Measurements from ENCODE around the genes MEX3A and RHBG.

- PRO-cap, result no peak
- RAMPAGE, long total RNA, 4 experiments, result no peak in any of the 4 experiments
Measured at GRCh38 chr1:155904224-155904631, 6.9 kb downstream of the RIT1 start.

- PRO-cap, result no peak
- RAMPAGE, long total RNA, 4 experiments, result no peak in any of the 4 experiments
Measured at GRCh38 chr1:155932111-155932669, 2.0 kb downstream of the KHDC4 start.

GRCh38 chr1:155943174-155943860 lies 1.9 kb downstream of the RXFP4 start:
- PRO-cap, result no peak
- RAMPAGE, long total RNA, 4 experiments, result no peak in any of the 4 experiments

GRCh38 chr1:155946960-155947842 lies 5.8 kb downstream of the RXFP4 start:
- PRO-cap, result no peak
- RAMPAGE, long total RNA, 4 experiments, result no peak in any of the 4 experiments

GRCh38 chr1:155950868-155951549 lies 9.6 kb downstream of the RXFP4 start:
- PRO-cap, result no peak
- RAMPAGE, long total RNA, 4 experiments, result no peak in any of the 4 experiments

- PRO-cap, result no peak
- RAMPAGE, long total RNA, 4 experiments, result no peak in any of the 4 experiments
Measured at GRCh38 chr1:155968515-155968879, 9.8 kb downstream of the ARHGEF2 start.

GRCh38 chr1:156002244-156002949 lies 18.4 kb downstream of the SSR2 start:
- PRO-cap, result no peak
- RAMPAGE, long total RNA, 4 experiments, result no peak in any of the 4 experiments

GRCh38 chr1:156011192-156011445 lies 9.6 kb downstream of the SSR2 start:
- PRO-cap, result no peak
- RAMPAGE, long total RNA, 4 experiments, result no peak in any of the 4 experiments

DNA sequence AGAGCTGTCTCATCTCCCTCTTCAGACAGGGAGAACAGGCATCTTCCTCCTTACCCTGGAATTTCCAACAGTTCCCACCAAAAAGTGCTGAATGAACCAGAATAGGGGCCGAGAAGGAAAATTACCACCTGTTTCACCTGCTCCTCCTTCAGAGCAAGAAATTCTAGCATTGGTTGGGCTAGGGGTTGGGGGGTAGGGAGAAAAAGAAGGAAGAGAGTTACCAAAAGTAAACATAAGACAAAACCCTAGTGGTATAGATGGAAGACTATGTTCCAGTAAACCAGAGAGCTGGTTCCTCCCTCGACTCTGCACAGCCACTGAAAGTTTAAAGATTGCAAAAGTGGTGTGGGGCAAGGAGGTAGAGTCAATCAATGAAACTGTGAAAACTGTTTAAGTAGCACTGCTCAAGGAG lies 15.6 kb upstream of the SSR2 start:
- PRO-cap, result no peak
- RAMPAGE, long total RNA, 4 experiments, result no peak in any of the 4 experiments

DNA sequence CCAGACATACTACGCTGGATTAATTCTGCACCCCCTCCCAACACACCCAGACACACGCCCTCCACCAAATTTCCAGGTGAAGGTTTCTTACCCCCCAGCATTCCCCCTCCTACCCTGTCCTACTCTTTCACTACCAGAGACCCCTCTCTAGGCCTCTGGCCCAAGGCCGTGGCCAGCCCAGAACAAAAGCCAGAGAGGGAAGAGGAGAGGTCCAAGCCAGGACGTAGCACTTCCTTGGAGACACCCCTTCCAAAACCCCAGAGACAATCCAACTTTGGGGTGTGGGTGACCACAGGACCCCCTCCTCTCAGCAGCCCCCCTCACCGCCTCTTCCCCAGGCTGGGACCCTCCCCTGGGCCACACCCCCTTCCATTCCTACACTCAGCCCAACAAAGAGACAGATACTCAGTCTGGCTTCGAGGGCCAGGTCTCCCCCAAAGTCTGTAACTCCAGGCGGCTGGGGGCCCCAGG lies 1.6 kb downstream of the MEX3A start:
- PRO-cap, result no peak
- RAMPAGE, long total RNA, 4 experiments, result no peak in any of the 4 experiments

- PRO-cap, result unidirectional peak, minus-strand start at chr1:156082465; bidirectional peak, plus-strand start at chr1:156082946, minus-strand start at chr1:156082908
- RAMPAGE, long total RNA, 4 experiments, result no peak in any of the 4 experiments
Measured at GRCh38 chr1:156082331-156083032, at the start of gene MEX3A. Gene MEX3A (minus strand): TSS chr1:156082465.

DNA sequence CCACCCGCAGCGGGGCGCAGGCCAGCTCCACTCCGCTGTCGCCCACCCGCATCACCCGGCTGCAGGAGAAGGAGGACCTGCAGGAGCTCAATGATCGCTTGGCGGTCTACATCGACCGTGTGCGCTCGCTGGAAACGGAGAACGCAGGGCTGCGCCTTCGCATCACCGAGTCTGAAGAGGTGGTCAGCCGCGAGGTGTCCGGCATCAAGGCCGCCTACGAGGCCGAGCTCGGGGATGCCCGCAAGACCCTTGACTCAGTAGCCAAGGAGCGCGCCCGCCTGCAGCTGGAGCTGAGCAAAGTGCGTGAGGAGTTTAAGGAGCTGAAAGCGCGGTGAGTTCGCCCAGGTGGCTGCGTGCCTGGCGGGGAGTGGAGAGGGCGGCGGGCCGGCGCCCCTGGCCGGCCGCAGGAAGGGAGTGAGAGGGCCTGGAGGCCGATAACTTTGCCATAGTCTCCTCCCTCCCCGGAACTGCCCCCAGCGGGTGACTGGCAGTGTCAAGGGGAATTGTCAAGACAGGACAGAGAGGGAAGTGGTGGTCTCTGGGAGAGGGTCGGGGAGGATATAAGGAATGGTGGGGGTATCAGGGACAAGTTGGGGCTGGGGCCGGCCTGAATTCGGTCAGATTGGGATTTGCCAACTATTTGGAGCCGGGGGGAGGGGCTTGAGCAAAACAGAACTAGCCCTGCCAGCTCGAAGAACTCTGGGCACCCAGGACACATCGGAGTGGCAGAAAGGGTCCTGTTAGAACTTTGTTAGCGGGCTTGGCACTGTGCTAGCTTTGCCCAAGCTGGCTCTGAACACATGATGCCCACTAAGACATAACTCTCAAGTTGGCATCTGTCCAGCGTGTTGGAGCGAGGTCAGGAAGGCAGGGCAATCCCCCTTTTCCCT lies 678 bp downstream of the LMNA start:
- PRO-cap, result bidirectional peak, plus-strand start at position 519 of the sequence, minus-strand start at position 416 of the sequence
- RAMPAGE, long total RNA, 4 experiments, result start-site peak on the plus strand in 2 of 4 experiments, centred at positions 55 to 210 of the sequence, 47 to 181 reads per replicate

DNA sequence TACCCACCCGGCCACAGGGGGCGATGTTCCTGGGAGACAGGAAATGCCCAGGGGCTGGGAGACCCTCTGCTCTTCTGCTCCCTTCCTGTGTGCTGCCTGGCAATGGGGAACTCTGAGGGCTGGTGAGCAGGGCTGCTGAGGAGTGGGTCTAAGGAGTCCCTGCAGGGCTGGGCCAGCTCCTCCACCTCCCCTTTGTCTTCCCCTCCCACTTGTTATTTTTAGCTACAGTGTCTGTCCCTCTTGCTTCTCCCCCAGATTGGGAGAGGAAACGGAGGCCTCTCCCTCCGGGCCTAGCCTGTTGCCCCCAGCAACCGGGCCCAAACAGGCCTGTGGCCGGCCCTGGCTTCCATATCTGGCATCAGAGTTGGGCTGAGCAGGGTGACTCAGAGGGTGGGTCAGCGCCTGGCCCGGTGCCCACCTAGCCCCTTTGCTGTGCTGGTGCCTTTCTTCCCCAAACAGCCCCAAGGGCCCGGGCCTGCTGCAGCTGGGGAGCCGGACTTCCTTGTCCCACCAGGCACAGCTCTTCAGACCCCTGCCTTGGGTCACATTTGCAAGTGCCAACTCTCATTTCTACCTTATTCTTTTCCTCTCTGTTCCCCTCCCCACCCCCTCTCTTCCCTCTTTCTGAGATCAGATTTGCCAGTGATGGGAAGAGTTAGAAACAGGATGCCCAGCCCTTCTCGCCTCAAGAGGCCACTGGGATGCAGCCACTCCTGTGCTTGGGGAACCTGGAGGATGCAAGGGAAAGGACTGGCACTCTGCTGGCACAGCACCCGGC lies 11.8 kb downstream of the LMNA start:
- PRO-cap, result bidirectional peak, plus-strand start at position 254 of the sequence, minus-strand start at position 114 of the sequence
- RAMPAGE, long total RNA, 4 experiments, result no peak in any of the 4 experiments

DNA sequence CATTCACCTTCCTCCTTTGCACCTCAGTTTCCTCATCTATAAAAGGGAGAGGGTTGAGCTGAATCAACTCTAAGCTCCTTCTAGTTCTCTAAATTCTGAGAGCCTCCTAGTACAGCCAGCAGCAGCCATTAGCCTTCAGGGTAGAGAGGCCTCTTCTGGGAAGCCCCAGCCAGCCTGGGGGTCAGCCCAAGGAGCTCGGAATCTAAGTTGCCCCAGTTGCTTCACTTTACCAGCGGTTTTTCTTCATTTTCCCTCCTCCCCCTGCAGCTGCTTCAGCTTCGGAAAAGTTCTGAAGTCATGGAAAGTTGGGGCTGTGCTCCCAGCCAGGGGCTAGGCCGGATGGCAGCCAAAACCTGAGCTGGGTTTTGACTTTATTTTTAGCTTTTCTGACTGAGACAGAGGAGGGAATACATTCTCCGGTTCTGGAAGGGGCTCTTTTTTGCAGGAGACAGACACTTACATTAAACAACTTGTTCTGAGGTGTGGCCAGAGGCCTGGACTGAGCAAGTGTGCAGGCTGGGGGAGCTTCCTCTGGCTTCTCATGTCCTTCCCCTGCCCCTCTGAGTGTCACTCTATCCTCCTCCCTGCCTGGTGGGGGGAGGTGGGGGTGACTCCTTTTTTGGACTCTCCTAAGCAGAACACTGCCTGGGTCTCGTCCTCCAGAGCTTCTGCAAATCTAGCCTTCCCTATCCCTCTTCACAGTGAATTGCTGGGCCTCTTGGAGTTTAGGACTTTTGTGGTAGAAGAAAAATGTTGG lies 14.4 kb downstream of the LMNA start:
- PRO-cap, result bidirectional peak, plus-strand start outside the sequence, minus-strand start at position 670 of the sequence
- RAMPAGE, long total RNA, 4 experiments, result no peak in any of the 4 experiments

DNA sequence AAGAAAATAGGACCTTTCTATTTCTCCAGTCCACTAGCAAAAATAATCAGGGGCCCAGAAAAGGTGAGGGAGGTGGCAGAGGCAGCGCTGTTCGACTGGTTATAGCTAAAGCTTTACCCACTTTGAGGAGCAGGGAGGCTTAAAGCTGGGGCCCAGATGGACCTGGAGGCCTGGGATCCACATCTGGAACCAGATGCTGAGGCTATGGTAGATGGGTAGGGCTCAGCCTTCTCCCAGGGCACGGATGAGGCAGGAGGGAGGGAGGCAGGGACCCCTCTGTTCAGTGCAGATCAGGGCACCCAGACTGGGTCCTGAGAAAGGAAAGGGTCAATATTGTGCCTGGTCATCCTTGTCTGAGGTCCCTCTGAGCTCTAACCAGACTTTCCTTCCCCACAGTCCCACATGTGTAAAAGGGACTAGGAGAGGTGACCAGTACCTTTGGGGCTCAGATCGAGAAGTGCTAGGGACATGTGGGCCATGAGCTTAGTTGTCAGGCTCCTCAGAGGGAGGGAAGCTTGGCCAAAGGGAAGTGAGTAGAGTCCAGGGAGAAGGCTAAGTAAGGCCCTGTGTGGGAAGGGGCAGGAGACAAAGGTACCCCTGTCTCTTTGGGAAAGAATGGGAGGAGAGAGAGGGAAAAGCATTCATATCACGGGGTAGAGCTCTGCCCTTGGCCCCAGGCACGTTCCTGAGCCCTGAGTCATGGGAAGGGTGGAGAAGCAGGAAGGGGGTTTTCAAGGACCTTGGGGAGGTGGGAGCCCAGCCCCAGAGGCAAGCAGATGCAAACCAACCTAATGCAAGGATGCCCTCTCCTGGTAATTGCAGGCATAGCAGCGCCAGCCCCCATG lies 15.4 kb downstream of the LMNA start:
- PRO-cap, result bidirectional peak, plus-strand start at position 614 of the sequence, minus-strand start at position 531 of the sequence
- RAMPAGE, long total RNA, 4 experiments, result no peak in any of the 4 experiments

DNA sequence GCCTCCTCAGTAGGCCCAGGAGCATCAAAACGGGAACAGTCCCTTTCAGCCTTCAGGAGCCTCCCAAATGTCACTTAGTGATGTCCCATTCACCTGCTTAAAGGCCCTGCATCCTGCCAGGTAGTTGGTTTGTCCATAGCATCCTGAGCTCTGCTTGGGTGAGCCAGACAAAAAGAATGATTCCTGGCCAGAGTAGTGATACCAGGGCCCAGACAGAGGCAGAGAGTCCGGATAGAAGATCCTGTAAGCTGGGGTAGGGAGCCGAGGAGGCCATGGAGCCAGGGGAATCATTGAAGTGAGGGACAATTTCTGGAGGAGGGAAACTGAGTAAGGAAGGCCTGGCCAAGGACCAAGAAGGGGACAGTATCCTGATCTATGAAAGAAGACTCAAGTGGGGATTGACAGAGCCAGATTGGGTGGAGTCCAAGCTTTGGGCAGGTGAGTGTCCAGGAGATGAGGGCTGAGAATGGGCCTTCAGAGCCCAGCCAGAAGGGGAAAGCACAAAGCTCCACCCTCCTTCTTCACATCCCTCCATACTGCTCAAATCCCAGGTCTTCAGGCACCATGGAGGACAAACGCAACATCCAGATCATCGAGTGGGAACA lies 5.5 kb downstream of the SLC25A44 start:
- PRO-cap, result no peak
- RAMPAGE, long total RNA, 4 experiments, result no peak in any of the 4 experiments

DNA sequence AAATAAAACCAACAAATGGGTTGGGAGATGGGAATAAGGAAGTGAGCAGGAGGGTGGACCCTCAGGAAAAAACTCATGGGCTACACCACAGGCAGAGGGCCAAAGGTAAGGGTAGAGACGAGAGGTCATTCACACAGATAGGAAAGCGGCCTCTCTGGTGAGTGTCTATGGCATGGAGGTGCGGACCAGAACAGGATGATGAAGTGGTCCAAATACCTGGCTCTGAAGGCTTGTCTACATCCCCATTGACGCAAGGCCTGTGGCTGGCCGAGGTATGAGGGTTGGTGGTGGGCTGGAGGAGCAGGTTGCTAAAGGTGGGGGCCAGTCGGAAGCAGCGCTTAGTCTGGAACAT lies 17.1 kb downstream of the SMG5 start:
- PRO-cap, result no peak
- RAMPAGE, long total RNA, 4 experiments, result no peak in any of the 4 experiments

GRCh38 chr1:156281676-156282074 lies 950 bp downstream of the SMG5 start:
- PRO-cap, result no peak
- RAMPAGE, long total RNA, 4 experiments, result no peak in any of the 4 experiments

DNA sequence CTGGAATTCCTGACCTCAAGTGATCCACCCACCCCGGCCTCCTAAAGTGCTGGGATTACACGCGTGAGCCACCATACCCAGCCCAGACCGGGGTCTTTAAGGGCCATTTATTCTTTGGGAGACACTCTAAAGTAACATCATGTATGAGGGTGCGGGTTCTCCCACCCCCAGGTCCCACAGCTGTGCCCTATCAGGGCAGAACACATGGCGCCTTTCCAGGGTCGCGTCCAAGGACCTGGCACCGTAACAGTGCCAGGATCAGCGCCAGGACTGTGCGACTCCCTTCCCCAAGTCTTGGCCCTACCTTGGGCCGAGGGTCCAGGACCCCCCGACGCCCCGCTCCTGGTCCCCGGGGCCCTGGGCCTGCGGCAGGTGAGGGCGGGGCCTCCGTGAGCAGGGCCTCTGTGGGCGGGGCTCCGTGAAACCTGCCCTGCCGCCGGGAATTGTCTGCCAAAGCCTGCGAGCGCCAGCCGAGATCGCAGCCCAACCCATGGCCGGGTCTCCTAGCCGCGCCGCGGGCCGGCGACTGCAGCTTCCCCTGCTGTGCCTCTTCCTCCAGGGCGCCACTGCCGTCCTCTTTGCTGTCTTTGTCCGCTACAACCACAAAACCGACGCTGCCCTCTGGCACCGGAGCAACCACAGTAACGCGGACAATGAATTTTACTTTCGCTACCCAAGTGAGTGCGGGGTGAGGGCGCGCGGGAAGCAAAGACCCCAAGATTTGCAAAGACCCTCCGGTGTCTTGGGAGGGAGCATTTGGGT lies at the start of gene RHBG:
Gene RHBG, plus strand, starts transcription at position 452 of the 762 bp plus-strand sequence.
- PRO-cap, result unidirectional peak, plus-strand start at position 453 of the sequence
- RAMPAGE, long total RNA, 4 experiments, result start-site peak on the plus strand in 3 of 4 experiments, centred at positions 477 to 478 of the sequence, 20 to 23 reads per replicate

DNA sequence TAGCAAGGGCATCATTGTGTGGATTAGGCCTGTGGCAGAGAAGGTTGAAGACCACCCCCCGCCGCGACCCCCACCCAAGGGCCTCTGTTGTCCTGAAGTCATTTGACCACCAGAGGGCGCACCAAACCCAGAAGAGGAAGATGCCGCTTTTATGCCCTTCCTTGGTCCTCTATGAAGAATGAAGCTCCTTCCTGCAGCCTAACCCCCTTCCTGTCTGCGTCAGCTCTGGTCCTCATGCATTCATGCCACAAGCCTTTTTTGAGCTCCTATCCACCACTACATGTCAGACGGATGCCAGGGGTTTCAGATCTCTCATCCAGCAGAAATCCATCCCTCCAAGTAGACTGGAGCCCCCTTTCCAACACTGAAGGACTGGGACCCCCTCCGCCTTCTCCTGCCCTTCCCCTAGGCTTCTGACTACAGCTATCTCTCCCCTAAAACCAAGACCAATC lies 16.7 kb downstream of the RHBG start:
- PRO-cap, result no peak
- RAMPAGE, long total RNA, 4 experiments, result no peak in any of the 4 experiments